Duodenum (tissue), 1 donor: ENCODE results near the genes DHRS4 and IPO4.

DNA sequence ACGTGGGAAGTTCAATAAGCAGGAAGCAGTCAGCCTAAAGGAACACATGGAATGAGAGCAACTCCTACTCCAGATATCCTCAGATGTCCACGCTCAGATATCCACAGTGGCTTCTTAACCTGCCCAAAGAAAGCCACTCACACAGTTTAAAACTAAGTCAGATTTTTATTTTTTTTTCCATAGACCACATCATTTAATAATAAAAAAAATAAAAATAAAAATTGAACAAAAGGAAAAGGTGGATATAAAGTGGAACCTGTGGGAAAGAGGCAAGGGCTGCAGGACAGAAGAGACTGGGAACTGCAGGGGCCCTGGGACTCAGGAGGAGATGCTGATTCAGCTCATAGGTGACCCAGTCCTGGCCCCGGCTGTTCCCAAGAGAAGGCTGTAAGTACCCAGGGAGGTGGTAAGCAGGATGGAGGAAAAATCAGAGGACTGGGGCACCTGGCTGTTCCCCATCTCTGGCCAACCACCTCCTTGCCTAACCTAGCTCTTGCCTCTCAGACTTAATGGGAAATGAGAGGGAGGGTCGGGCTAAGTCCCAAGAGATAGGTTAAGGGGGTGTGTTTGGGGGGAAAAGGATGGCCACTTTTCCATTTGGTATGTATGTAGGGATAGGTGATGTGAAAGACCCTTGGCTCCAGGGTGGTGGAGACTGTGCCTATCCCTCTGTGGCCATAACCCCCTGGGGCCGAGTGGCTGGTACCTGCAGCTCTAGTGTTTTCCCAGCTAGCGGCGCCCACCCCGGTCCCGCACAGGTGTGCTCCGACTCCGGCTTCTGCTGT, 1.3 kb upstream of the CDH24 start:
- PRO-cap = no peak

DNA sequence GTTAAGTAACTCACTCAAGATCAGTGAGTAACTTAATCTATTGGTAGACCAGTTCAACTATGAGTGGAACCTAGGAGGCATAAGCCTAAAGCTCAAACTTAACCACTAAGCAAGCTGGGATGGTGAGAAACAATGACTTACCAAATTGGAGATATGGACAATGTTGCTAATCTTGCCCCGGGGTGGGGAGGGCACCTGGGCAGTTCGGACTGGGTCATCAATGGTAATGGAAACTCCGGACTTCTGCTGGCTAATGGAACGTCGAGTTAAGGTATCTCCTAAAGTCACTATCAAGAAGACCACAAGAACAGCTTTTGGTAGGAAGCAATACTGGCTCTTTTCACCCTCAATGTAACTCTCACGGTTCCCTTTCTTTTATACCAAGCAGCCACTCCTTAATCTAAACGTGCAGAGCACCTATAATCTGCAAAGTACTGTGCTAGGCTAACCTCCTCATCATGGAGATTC, 5.5 kb upstream of the CDH24 start:
- PRO-cap = no peak

DNA sequence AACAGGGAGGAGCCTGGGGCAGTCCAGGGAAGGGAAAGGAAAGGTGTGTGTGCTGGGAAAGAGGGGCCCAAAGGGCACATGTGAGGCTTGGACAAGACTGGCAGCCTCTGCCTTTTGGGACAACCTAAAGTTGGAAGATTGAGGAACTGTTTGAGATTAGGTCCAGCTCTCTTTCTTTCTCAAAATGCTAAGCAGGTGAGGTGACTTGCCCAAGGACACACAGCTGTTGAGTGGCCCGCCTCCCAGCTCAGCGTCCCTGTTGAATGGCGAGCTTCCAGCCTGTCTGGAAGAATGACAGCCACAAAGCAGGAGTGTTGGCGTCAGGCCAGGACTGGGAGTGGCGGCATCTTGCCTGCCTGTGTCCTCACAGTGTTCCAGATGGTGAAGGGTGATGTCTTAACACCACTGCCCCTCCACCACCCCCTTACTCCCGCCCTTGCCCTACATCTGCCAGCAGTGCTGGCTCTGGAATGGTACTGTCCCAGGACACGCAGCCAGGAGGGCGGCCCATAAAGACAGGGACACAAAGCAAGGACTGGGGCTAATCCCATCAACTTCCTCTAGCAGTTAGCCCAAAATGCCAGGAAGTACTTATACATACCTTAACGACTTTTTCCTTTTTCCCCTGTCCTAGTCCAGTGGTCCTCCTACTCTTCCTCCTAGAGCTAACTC, 4.4 kb upstream of the CEBPE start:
- PRO-cap = no peak

- PRO-cap = no peak
Measured at GRCh38 chr14:23147664-23148122, 28.6 kb upstream of the CEBPE start.

DNA sequence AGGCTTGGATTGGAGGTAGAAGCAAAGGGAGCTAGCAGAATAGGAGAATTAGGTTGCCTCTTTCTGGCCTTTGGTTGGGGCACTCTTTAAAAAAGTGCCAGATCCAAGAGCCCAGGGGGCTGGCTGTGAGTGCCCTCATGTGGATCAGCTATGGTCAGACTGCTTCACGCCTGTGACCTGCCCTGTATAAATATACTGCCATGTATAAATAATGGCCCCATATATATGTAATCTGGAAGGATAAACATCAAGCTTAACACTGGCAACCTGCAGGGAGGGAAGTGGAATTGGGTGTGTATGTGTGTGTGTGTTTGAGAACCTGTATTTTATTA, 837 bp upstream of the BCL2L2 start:
- PRO-cap = no peak

- PRO-cap = no peak
Measured at GRCh38 chr14:23322610-23322828, 1.3 kb downstream of the PABPN1 start.

DNA sequence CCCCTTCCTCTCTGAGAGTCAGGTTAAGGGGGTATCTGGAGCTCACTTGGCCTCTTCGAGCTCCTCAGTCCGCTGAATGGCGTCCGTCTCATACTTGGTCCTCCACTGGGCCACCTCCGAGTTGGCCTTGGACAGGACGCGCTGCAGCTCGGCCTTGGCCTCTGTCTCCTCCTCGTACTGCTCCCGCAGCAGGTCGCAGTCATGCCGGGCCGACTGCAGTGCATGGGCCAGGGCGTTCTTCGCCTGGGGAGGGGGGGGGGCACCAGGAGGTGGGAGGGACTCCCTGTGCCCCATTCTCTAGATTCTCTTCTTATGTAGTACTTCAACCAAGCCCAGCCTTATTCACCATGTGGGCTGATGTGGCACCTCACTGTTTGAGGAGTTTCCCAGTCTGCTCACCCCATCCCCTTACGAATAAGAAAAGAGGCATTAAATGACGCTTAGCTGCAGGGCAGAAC, 12.0 kb downstream of the CMTM5 start:
- PRO-cap = no peak

DNA sequence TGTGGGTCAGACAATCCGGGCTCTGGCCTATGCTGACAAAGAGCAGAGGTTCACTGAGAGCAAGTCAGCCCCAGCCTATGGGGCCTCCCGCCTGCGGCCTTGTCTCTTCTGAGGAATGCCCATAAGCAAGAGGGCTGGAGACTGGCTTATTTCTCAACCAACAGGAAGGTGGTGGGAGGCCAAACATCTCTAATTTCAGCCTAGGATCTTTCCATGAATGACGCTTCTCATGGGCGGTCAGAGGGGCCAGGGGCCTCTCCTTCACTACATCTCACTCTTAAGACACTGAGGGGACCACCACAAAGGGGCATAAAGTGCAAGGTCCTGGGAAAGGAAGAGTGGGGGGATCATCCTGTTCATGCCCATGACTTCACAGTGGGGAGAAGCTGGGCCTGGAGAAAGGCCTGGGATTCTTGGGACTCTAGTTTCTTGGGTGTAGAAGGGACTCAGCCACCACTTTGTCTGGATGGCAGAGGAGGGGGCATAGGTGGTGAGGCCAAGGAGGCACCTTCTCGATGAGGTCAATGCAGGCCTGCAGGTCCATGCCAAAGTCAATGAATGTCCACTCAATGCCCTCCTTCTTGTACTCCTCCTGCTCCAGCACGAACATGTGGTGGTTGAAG, 8.2 kb downstream of the MYH6 start:
- PRO-cap = no peak

DNA sequence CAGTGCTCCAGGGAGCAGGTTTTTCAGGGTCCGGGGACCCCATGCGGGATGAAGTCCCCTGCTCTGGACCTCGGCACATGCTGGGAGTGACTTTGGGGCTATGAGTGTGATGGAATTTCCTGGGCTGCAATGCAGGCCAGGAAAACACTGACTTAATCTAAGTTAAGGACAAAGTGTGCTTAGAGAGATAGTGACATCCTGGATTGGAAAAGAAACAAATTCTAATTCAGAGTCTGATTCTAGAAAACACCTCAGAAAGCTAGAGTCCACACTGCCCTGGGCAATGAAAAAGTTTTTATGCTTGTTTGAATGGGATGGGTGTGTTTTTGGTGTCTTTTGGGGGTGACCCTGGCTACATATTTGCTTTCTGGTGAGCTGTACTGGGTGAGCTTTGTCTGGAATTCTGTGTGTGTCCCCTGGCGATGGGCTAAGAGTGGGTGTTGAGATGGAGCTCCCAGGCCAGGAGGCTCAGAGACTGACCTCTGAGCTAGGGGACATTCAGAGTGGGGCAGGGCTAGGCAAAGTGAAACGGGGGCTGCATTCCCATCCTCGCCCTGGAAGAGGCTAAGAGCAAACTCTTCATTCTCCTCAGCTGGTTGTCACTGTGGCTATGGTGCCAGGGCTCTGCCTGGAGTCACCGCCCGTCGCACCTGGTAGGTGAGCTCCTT, 6.4 kb upstream of the MYH6 start:
- PRO-cap = no peak

DNA sequence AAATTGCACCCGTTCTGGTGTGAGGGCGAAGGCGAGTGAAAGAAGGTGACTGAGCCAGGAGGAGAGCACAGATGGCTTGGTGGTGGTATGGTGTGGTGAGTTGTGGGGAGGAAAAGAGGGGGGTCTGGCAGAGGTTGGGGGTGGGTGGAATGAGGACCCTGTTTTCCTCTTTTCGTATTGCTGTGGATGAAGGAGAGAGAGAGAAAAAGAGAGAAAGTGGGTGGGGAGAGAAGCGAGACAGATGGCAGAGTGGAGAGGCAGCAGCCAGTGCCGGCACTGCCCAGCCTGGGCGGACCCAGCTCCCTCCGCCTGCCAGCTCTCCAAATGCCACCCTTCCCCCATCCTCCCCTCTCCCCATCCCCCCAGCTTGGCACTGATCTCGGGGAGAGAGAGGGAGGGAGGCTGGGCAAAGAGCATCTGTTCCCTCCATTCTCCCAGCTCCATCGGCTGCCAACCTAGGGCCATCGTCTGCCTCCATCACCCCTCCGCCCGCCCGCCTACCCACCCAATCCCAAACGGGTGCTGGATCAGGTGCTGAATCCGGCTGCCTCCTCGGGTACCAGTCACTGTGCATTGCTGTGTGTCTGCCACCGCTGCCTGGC, 38.7 kb downstream of the ZFHX2 start:
- PRO-cap = no peak

DNA sequence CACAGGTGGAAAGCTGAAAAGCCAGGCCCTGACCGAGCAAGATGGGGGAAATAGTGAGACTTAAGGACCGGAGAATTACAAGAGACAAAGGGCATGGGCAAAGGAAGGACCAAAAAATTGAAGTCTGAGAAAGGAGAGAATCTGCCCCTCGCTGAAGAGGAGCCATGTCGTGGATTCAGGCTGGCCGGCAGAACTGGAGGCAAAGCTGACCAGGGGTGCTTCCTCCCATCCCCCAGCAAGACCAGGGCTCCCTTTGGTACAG, 12.2 kb downstream of the ZFHX2 start:
- PRO-cap = no peak

DNA sequence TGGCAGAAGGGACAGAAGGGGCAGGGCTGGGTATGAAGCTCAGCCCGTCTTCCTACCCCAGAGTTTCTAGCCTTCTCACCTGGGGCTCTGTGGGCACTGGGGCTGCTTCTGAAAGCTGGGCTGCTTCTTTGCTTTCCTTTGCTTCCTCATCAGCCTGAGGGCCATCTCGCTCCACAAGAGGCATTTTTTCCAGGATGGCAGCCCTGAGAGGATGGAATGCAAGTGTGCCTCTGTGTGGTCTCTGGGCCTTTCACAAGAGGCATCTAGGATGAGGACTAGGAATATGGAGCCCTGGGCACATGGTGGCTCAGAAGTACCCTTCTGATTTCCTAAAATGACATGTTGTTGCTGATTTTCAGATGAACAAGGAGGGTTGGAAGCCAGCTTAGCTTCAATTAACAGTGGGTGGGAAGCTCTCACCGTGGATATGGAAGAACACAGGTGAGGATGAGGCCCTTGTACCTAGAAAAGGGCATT, 5.4 kb downstream of the THTPA start:
- PRO-cap = no peak

GRCh38 chr14:23953293-23954711, at the start of gene DHRS4:
DHRS4 (plus strand) TSS chr14:23953770.
- PRO-cap = bidirectional peak, plus-strand start at chr14:23953770, minus-strand start at chr14:23953669; unidirectional peak, minus-strand start at chr14:23954137

- PRO-cap = unidirectional peak, minus-strand start at chr14:24042927
Measured at GRCh38 chr14:24042703-24043104, 9.1 kb upstream of the CARMIL3 start.

- PRO-cap = no peak
Measured at GRCh38 chr14:24052279-24052931, 596 bp downstream of the CARMIL3 start.

GRCh38 chr14:24103281-24103828, 9.2 kb downstream of the PCK2 start:
- PRO-cap = no peak

DNA sequence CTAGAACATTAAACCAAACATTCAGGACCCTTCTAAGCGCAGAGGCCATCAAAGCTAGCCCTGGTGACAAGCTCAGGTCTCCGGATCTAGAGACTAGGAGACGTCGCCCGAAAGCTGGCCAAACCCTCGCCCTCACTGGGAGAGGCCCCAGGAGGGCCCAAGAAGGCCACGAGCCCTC, 1.0 kb upstream of the DCAF11 start:
- PRO-cap = no peak

- PRO-cap = bidirectional peak, plus-strand start at chr14:24115326, minus-strand start at chr14:24114995
Measured at GRCh38 chr14:24115097-24115897, 548 bp upstream of the NRL start.

GRCh38 chr14:24124229-24124599, 6.2 kb upstream of the FITM1 start:
- PRO-cap = no peak

DNA sequence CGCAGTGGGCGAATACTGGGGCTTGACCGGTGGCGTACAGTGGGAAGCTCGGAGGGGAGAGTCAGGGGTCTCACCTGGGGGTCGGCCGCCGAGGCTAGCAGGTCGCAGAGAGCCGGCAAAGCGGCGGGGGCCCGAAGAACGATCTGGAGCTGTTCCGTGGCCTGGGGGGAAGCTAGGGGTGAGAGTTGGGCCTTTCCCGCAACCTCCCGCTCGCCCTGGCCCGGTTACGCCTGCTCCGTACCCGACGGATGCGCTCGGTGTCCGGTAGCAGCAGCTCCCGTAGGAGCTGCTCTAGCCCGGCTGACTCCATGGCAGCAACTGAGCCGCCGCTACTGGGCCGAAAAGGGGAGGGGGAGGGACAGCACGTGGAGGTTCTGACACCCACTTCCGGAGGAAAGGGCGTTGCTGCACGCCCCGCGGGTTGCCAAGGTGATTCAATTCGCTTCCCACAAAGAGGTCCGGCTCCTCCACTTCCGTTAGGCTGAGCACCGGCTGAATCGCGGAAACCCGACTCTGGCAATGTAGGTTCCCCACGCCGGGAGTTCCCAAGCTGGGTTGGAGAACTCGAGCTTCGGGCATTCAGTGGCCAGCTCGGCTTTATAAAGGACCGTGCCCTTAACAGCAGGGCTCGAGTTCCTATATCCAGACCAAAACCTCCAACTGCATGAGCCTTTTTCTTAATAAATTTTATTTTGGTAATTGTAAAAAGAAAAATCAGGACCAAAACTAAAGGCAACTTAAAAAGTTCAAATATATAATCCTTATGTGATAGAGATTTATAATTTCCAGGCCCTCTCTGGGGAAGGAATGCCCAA, at the start of gene IPO4:
IPO4 (minus strand) TSS at position 339 of the 815 bp plus-strand sequence.
- PRO-cap = unidirectional peak, minus-strand start at position 308 of the sequence; unidirectional peak, minus-strand start at position 376 of the sequence